Stomach (tissue), 7 donors: ENCODE data around the genes MALT1, CPLX4 and LMAN1.

GRCh38 chr18:58417602-58418384, 211.1 kb downstream of the ALPK2 start:
- PRO-cap = no peak
- RAMPAGE, long total RNA, 5 experiments = no peak in any of the 5 experiments
- RRBS = no CpG with 5 or more reads among the region's 12 CpGs

GRCh38 chr18:58443677-58444122, 185.2 kb downstream of the ALPK2 start:
- PRO-cap = no peak
- RAMPAGE, long total RNA, 5 experiments = no peak in any of the 5 experiments
- RRBS = no CpG with 5 or more reads among the region's 7 CpGs

DNA sequence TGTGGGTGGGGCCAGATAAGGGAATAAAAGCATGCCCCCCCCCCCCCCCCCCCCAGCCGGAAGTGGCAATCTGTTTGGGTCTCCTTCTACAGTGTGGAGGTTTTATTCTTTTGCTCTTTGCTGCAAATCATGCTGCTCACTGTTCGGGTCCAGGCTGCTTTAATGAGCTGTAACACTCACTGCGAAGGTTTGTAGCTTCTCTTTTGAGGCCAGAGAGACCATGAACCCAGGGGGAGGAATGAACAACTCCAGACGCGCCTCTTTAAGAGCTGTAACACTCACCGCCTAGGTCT, 168.6 kb downstream of the ALPK2 start:
- PRO-cap = no peak
- RAMPAGE, long total RNA, 5 experiments = no peak in any of the 5 experiments
- RRBS = no CpG with 5 or more reads among the region's 6 CpGs

- PRO-cap = no peak
- RAMPAGE, long total RNA, 5 experiments = no peak in any of the 5 experiments
- RRBS = no CpG with 5 or more reads among the region's 5 CpGs
These were observed 102.1 kb downstream of the ALPK2 start for GRCh38 chr18:58526688-58527227.

DNA sequence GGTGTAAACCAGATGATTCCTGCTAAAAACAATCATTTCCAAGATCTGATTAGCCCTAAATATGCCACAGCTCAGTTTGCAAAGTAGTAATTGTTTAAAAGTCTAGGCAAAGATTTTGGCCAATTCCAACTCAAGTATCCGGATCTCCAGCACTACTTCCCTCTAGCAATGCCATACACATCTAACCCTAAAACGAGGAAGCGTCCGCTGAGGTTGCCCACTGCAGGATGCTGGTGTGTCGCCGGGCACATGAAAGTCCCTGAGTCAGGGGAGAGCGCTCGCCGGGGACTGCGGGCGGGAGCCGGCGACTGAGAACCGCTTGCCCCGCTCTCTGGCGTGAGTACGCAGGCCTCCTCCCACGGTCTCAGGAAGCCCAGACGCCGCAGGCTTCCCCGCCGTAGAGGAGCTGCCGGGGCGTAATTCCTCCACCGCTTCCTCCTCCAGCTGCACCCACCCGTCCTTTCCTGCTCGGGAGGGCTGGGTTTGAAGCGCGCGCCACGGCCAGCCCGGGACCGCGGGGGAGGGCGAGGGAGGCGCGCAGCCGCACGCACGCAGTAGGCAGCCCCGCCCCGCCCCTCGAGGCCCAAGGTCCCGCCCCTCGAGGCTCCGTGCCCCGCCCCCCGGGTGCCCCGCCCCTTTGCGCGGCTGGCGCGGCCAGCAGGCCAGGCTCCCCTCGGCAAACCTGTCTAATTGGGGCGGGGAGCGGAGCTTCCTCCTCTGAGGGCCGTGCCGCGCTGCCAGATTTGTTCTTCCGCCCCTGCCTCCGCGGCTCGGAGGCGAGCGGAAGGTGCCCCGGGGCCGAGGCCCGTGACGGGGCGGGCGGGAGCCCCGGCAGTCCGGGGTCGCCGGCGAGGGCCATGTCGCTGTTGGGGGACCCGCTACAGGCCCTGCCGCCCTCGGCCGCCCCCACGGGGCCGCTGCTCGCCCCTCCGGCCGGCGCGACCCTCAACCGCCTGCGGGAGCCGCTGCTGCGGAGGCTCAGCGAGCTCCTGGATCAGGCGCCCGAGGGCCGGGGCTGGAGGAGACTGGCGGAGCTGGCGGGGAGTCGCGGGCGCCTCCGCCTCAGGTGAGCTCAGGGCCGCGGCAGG, at the start of gene MALT1:
MALT1 (plus strand) TSS at position 679 of the 1,088 bp plus-strand sequence.
- PRO-cap = bidirectional peak, plus-strand start at position 689 of the sequence, minus-strand start at position 437 of the sequence
- RAMPAGE, long total RNA, 5 experiments = start-site peak on the plus strand in 1 of 5 experiments, centred at position 948 of the sequence, 6 reads per replicate
- RRBS = 2% methylated on average over 72 of the region's 104 CpGs

- PRO-cap = no peak
- RAMPAGE, long total RNA, 5 experiments = no peak in any of the 5 experiments
- RRBS = no CpG with 5 or more reads among the region's 9 CpGs
These were observed 21.6 kb downstream of the MALT1 start for GRCh38 chr18:58692689-58693519.

DNA sequence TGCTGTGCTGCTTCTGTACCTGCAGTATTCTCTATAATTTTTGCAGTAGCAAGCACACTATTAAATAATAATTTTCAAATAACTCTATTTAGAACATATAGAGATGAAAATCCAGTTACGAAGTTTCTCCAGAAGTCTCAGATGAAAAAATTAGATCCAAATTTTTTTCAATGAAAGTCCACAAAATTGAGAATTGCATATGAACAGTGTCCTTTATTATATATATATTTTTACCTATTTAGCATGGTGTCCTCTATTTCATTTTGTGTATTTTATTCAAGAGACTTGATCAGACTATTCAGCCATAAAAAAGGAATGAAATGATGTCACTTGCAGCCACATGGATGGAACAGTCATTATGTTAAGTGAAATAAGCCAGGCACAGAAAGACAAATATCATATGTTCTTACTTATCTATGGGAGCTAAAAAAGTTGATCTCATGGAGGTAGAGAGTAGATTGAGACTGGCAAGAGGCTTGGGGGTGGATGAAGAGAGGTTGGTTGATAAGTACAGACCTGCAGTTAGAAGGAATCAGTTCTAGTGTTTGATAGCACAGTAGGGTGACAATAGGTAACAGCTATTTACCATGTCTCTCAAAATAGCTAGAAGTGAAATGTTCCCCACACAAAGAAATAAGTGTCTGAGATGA, 40.9 kb downstream of the MALT1 start:
- PRO-cap = no peak
- RAMPAGE, long total RNA, 5 experiments = start-site peak on the plus strand in 1 of 5 experiments, centred at position 309 of the sequence, 7 reads per replicate
- RRBS = no CpG with 5 or more reads among the region's 1 CpG

GRCh38 chr18:58781349-58781919, 83.2 kb upstream of the ZNF532 start:
- PRO-cap = no peak
- RAMPAGE, long total RNA, 5 experiments = no peak in any of the 5 experiments
- RRBS = no CpG with 5 or more reads among the region's 13 CpGs

GRCh38 chr18:58827350-58827796, 37.3 kb upstream of the ZNF532 start:
- PRO-cap = no peak
- RAMPAGE, long total RNA, 5 experiments = no peak in any of the 5 experiments
- RRBS = no CpG with 5 or more reads among the region's 5 CpGs

DNA sequence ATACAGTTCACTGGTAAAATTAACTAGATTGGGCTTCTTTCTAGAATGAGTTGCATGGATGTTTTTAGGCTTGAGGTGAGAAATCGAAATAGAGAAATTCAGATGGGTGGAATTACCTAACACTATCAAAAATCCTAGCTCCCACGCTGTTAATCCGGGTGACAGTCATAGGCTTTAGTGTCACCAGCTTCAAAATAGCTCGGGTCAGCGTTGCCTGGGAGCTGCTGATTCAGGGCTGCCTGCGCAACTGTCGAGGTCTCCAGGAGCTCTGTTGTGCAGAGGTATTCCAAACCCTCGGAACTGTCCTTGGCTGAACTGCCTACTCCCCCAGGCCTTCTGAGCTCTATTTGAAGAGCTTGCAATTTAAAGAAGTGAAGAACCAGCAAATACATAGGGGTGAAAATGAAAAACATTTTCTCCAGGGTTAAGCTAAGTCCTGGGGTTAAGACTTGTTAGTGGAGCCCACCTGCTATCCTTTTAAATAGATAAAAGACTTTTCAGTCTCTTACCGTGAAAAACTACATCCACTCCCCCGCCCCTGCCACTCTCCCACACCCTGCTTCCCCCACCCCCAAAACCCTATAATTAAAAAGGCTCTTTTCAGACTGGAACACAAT, 21.3 kb upstream of the ZNF532 start:
- PRO-cap = no peak
- RAMPAGE, long total RNA, 5 experiments = no peak in any of the 5 experiments
- RRBS = no CpG with 5 or more reads among the region's 10 CpGs

DNA sequence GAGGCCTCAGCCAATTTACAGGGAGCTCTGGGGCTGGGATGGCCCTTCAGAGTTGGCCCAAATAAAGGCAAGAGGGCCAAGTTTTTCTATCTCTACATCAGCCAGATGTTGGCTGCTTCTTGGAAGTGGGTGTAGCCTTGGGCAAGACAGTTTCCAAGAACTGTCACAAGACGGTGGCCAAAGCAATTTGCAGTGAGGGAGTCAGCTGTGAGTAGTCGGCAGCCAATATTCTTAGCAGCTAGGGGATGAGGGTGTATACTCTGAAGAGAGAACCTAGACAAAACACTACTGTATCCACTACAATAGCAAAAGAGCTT, 5.6 kb upstream of the ZNF532 start:
- PRO-cap = no peak
- RAMPAGE, long total RNA, 5 experiments = no peak in any of the 5 experiments
- RRBS = no CpG with 5 or more reads among the region's 2 CpGs

- PRO-cap = no peak
- RAMPAGE, long total RNA, 5 experiments = no peak in any of the 5 experiments
- RRBS = no CpG with 5 or more reads among the region's 3 CpGs
These were observed 99.3 kb downstream of the ZNF532 start for GRCh38 chr18:58963892-58964402.

DNA sequence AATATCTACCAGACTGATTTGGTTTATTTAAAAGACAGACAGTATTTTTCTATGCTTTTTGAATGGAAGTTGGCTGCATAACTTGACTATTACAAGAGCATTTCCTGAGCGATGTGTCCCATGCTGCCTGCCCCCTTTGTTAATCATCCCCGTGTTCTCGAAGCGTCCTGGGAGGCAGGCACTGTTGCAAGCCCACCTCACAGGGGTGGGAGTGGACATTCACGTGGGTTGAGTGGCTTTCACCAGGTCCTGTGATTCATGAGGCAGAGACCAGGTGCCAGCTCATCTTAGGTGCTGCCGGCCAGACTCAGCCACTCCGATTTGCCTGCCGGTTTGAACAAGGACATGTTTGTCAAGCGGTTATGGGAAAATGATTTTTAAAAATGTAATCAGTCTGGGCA, 112.5 kb downstream of the ZNF532 start:
- PRO-cap = no peak
- RAMPAGE, long total RNA, 5 experiments = no peak in any of the 5 experiments
- RRBS = no CpG with 5 or more reads among the region's 9 CpGs

DNA sequence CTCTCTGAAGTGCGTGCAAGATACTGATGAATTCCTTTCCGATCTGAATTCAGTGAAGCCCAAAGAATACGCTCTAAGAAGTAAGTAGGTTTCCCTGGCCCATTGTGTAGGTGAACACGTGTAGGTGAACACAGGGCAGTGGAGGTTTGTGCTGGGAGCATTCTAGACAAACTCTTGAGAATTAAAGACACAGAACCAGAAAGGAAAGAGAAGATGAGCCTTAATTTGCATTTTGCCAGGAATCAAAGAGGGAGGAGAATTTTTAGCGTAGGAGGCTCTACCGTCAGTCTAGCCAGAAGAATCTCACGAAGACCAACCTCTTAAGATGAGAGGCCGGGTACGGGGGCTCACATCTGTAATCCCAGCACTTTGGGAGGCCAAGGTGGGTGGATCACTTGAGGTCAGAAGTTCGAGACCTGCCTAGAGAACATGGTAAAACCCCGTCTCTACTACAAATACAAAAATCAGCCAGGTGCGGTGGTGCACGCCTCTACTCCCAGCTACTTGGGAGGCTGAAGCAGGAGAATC, 132.2 kb downstream of the ZNF532 start:
- PRO-cap = no peak
- RAMPAGE, long total RNA, 5 experiments = no peak in any of the 5 experiments
- RRBS = no CpG with 5 or more reads among the region's 13 CpGs

DNA sequence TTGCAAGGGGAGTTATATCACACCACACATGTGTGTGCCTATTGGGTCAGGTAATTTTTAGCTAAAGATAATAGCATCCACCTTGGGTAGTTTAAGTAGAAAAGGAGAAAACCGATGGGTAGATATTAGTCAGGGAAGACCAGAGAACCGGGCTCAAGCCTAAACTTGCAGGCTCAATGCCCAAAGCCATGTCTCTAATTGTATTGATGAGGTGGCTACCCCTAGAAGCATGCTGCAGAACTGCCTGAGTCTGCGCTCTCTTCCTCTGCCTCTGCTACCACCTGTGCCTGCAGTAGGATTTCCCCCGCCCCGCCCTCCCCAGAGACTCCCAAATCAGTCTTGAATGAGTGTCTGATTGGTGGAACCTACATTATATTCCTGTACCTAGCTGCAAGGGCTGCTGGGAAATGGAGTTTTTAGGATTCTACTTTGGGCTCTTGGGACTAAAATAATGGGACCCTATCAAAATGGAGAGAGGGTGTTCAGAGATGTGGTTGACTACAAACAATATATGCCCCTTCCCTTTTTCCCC, 12.3 kb downstream of the GRP start:
- PRO-cap = no peak
- RAMPAGE, long total RNA, 5 experiments = no peak in any of the 5 experiments
- RRBS = no CpG with 5 or more reads among the region's 5 CpGs

GRCh38 chr18:59318541-59319075, at the start of gene CPLX4:
CPLX4 (minus strand) TSS chr18:59318649.
- PRO-cap = no peak
- RAMPAGE, long total RNA, 5 experiments = no peak in any of the 5 experiments
- RRBS = no CpG with 5 or more reads among the region's 5 CpGs

DNA sequence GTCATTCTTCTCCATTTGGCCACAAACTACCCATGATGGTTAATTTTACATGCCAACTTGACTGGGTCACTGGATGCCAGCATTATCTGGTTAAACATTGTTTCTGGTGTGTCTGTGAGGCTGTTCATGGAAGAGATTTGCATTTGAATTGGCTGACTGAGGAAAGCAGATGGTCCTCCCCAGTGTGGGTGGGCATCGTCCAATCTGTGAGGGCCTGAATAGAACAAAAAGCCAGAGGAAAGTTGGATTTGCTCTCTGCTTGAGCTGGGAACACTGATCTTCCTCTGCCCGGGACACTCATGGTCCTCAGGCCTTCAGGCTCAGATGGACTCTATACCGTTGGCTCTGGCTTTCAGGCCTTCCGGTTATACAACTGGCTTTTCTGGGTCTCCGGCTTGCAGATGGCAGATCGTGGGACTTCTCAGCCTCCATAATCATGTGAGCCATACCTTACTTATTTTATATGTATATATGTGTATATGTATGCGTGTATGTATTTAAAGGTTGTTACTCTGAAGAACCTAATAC, 5.8 kb upstream of the CPLX4 start:
- PRO-cap = no peak
- RAMPAGE, long total RNA, 5 experiments = no peak in any of the 5 experiments
- RRBS = 96% methylated on average over 3 of the region's 7 CpGs

GRCh38 chr18:59324801-59326208, 6.9 kb upstream of the CPLX4 start:
- PRO-cap = no peak
- RAMPAGE, long total RNA, 5 experiments = no peak in any of the 5 experiments
- RRBS = no CpG with 5 or more reads among the region's 11 CpGs

DNA sequence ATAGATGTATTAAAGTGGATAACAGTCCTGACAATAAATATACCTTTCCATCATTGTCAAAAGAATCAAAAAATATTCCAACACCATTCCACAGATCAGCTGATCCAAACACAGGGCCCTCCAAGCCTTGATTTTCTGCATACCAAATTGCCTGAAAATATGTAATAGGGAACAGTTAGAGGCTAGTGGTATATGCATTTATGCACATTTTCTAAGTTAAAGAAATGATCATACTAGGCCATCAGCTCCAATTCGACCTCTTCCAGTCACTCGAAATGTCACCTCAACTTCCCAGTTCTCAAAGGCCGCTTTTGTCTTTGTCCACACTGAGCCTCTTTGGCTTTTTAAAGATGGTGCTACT, 3.8 kb downstream of the LMAN1 start:
- PRO-cap = no peak
- RAMPAGE, long total RNA, 5 experiments = no peak in any of the 5 experiments
- RRBS = no CpG with 5 or more reads among the region's 3 CpGs

- PRO-cap = unidirectional peak, plus-strand start at chr18:59358750; unidirectional peak, plus-strand start at chr18:59358772; unidirectional peak, plus-strand start at chr18:59358813; unidirectional peak, minus-strand start at chr18:59359071; bidirectional peak, plus-strand start at chr18:59359517, minus-strand start at chr18:59359254
- RAMPAGE, long total RNA, 5 experiments = start-site peak on the minus strand in 5 of 5 experiments, at chr18:59359045-59359276 at its widest, 10 to 911 reads per replicate
- RRBS = under 1% methylated on average over 20 of the region's 59 CpGs
These were observed at the start of gene LMAN1 for GRCh38 chr18:59358225-59359320. LMAN1 (minus strand) TSS chr18:59359265.